Cerebral cortex (tissue), 2 donors: Measurements from ENCODE around the gene FAF2.

GRCh38 chr5:173642012-173642827, 25.8 kb upstream of the BOD1 start:
- PRO-cap, 2 experiments, result no peak in any of the 2 experiments

GRCh38 chr5:173744991-173745939, 128.8 kb upstream of the BOD1 start:
- PRO-cap, 2 experiments, result no peak in any of the 2 experiments

GRCh38 chr5:173823895-173824627, 64.1 kb upstream of the CPEB4 start:
- PRO-cap, 2 experiments, result no peak in any of the 2 experiments

GRCh38 chr5:173855440-173856110, 32.6 kb upstream of the CPEB4 start:
- PRO-cap, 2 experiments, result no peak in any of the 2 experiments

DNA sequence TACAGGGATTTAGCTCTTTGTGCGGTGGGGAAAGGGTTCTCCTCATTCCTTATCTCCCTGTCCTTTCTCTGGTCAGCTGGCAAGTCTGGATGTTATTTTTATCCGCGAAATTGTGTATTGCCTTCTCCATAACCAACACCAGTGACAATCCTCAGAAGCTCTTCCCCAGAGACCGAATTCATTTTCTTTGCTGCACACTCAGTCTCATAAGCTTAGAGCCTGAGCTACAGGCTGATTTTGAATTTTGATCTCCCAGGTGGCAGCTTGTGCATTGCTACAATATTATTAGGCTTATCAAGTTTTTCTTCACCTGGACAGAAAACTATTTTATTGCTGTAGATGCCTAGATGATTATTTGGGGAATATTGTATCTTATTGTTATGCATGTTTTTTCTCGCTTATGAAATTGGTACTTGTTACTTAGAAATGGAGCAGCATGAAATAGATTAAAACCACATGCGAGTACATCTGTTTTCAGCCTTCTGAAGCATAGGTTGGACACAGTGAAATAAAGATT, 27.3 kb downstream of the CPEB4 start:
- PRO-cap, 2 experiments, result no peak in any of the 2 experiments

- PRO-cap, 2 experiments, result peak in 1 of 2 experiments; most common plus-strand start chr5:173918627 (in 1); most common minus-strand start chr5:173918602 (in 1)
These were observed 30.4 kb downstream of the CPEB4 start for GRCh38 chr5:173918341-173919155.

DNA sequence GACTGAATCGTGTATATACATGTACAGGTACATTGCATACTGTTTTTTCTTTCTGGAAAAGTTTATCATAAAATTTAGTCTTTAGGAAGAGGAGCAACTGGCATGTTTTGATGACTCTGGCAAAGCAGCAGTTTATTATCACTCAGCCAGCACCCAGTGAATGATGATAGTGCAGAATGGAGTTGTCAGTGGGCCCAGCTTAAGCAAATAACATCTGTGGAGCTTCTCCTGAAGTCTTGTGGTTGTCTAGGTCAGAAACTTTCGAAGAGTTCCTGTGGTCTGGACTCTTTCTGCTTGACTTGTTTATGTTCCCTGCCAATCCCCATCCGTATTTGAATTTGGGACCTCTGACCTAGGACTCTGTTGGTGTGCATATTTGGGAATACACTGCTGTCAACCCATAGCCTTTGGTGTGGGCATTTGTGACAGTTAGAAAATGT, 38.1 kb upstream of the C5orf47 start:
- PRO-cap, 2 experiments, result no peak in any of the 2 experiments

DNA sequence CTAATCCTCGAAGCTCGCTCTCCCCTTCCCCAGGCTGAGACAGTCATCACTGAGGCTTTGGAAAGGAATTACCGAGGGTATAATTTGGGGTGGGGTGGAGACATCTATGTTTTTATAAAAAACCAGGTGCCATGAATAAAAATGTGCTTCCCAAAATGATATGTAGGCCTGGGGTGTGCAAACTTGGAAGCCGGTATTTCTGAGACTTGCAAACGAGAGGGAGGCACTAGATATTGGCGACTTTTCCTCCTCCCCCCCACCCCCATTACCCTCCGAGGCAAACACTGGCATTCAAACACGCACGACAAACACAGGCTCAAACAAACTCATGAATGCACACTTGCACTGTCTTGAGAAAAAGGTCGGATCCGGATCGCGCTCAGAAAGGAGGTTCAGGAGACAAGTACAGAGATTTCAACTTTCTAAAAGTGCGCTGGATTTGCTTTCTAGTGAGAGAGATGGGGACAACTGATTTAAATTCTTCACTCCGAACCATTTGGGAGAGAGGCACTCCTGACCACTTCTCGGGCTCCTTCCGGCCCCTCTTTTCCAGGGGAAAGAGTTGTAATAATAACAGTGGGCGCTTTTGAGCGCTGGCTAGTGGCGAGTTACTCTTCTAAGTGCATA, 833 bp upstream of the MSX2 start:
- PRO-cap, 2 experiments, result no peak in any of the 2 experiments

DNA sequence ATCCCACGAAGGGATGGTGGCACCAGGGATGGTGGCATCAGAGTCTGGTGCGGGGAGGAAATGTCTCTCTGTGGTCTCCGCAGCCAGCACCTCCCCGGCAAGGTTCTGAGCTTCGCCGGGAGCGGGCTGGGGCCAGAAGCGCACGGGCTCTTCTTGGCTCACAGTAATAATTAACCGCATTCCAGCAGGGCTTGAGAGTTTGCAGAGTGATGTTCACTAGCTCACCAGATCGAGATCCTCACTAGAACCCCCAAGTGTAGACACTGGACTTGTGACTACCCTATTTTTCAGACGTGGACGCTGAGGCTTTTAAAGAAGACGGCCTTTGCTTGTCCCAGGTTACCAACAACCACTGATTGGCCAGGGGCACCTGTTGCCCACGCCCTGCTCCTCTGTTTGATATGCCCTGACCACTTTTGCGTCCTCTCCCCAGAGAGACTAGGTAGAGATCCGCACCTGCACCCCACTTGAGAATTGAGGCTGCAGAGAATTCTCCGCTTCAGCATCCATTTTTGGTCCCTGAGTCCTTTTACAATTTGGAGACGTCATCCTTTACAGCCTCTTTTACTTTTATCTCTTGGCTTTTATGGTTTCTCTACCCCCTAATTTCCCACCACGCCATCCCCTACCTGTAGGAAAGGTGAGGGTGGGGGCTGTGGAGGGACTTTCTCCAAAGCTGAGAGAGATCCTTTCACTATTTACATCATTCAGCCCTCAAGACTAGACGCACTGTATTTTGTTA, 1.4 kb downstream of the MSX2 start:
- PRO-cap, 2 experiments, result no peak in any of the 2 experiments

GRCh38 chr5:175548765-175549231, 70.4 kb downstream of the SFXN1 start:
- PRO-cap, 2 experiments, result peak in 1 of 2 experiments; most common plus-strand start chr5:175548888 (in 1); most common minus-strand start chr5:175548826 (in 1)

DNA sequence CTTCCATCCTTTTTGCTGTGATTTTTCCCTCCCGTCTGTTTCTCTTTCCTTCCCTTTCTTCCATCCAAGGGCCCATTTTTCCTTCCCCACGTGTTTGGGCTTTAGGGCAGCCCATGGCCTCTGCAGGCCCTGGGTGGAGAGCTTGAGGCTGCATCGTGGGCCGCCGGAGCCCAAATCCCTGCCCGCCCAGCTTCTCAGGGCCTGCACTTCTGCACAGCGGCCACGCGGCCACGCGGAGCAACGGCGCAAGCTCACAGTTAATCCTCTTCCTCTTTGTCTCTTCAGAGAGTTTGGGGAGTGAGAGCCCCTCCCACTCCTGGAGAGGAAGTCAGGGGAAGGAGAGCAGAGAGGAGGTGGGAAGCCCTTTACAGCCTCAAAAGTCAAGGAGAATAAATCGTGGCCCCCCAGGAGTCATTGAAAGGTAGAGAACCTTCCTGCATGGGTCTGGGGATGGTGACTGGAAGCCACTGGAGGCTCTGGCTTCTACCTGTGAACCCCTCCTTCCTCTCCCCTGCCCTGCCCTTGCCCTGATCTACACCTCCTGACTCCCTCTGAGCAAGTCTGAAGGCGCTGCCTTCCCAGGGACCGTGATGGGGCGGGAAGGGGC, 33.2 kb downstream of the HRH2 start:
- PRO-cap, 2 experiments, result peak in 1 of 2 experiments; most common plus-strand start position 323 of the sequence (in 1); most common minus-strand start position 211 of the sequence (in 1)

DNA sequence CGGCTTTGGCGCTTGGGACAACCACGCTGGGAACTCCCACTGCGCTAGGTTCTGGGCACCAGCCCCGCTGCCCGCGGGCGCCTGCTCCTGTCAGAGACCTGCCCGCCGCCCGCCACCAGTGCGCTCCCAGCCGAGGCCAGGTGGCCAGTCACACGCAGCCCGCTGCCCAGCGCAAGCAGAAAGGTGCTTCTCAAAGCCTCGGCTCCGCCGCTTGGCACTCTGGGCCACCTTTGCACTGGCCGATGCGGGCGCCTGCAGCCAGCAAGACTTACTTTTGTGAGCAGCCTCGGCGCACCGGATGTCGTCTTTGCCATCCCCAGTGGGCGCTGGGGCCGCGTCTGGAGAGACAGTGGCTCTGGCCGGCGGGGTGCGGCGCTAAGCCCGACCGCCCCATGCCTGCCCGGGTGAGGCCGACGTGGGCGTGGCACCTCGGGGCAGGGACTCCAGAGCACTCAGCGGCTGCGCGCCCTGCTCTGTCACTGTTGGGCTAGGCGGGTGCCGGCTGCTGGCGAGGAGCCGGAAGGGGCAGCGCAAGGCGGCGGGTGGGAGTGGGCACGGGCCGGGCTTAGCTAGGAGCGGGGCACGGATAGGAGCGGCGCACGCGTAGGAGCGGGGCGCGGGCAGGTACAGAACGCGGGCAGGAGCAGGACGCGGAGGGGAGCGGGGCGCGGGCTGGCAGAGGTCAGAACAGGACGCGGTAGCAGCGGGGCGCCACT, 39.1 kb upstream of the SIMC1 start:
- PRO-cap, 2 experiments, result no peak in any of the 2 experiments

DNA sequence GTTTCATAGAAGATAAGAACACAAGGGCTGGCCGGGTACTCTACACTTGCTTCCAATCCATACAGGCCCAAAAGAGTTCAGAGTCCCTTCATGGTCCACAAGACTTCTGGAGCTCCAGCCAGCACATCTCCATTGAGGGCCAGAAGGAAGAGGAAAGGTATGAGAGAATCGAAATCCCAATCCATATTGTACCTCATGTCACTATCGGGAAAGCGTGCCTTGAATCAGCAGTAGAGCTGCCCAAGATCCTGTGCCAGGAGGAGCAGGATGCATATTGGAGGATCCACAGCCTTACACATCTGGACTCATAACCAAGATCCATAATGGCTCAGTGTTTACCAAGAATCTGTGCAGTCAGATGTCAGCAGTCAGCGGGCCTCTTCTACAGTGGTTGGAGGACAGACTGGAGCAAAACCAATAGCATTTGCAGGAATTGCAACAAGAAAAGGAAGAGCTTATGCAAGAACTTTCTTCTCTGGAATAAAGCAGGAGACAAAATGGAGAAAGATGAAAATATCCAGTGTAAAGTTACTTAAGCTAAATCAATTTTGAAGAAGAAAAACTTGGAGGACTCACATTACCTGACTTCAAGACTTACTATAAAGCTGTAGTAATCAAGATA, 52.9 kb downstream of the KIAA1191 start:
- PRO-cap, 2 experiments, result no peak in any of the 2 experiments

DNA sequence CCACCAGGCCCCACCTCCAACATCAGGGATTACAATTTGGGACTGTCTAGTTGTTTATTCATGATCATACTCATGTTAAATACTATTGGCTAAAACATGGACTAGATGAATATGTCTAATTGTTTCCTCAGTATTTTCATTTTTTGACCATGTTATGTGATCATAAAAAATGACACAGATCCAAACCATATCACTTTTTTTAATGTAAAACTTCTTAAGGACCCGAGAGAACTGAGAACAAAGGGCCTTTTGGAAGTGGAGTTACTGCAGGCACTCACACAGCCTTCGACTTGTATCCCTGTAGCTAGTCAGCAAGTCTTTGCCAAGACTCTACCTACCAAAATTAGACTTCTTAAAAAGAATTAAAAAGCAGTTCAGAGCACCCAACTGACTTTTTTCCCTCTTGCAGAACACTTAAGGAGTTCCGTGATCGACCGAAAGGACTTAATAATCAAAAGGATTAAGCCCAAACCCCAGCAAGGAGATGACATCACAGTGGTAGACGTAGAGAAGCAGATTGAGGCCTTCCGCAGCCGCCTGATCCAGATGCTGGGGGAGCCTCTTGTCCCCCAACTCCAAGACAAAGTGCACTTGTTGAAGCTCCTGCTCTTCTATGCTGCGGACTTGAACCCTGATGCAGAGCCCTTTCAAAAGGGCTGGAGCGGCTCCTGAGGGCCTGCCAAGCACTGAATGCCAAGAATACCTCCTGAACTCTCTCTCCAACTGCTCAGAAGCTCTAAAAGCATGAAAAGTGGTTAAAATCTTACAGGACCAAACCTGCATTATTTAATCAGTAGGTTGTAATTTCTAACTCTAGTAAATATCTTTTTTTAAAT, 16.6 kb downstream of the KIAA1191 start:
- PRO-cap, 2 experiments, result no peak in any of the 2 experiments

DNA sequence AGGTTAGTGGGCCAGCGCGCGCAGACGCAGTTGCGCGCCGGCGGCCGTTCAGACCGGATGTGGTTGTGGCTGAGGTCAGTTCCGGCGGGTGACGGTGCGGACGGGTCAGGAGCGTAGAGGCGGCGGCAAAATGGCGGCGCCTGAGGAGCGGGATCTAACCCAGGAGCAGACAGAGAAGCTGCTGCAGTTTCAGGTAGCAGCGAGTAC, at the start of gene FAF2:
Gene FAF2 (plus strand): TSS at position 108 of the 207 bp plus-strand sequence.
- PRO-cap, 2 experiments, result peak in 2 of 2 experiments; most common plus-strand start position 78 of the sequence (in 2)

GRCh38 chr5:176523753-176523952, 13.5 kb downstream of the RNF44 start:
- PRO-cap, 2 experiments, result no peak in any of the 2 experiments

GRCh38 chr5:176526810-176527855, 10.1 kb downstream of the RNF44 start:
- PRO-cap, 2 experiments, result no peak in any of the 2 experiments

DNA sequence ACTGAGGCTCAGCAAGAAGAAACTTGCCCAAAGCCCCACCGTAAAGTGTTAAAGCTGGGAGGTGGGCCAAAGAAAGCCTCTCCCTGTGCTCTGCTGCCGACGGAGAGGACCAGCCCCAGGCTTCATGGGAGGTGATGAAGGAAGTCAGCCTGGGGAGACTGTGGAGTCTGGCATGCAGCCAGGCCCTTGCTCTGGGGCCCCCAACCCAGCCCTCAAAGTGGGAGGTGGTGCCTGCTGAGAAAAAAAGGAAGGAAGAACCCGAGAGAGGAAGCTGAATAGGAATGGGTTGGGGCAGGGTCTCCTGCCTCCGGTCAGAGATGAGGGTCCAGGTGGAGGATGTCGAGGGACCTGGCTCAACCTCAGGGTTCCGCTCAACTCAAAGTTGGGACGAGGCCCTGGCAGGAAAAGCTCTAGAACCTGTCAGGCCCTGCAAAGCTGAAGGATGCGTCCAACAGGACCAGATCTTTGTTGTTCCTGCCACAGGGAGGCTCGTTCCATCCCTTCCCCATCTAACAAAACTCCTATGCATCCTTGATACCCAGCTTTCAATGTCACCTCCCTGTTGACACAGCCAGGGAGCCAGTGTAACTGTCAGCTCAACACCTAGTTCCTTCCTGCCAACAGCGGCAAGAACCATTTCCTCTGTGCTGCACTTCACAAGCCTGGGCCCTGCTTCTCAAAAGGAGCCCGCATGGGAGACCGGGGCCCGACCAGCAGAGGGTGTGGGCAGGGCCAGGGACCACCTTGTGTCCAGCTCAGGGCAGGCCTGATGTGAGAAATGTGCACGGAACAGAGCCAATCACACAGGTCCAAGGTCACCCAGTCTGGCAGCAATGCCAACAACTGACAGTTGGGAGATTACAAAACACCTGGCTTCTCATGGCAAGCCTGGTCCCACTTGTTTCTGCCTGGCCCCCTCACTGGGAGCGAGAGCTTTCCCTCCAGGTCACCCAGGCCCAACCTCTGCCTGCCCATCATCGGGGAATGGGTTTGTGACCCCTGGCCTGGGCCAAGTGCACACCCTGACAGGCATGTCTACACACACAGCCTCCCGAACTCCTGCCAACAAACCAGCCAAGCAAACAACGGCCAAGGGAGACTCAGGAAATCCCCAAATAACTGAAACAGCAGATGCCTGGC, 3.4 kb downstream of the RNF44 start:
- PRO-cap, 2 experiments, result no peak in any of the 2 experiments

DNA sequence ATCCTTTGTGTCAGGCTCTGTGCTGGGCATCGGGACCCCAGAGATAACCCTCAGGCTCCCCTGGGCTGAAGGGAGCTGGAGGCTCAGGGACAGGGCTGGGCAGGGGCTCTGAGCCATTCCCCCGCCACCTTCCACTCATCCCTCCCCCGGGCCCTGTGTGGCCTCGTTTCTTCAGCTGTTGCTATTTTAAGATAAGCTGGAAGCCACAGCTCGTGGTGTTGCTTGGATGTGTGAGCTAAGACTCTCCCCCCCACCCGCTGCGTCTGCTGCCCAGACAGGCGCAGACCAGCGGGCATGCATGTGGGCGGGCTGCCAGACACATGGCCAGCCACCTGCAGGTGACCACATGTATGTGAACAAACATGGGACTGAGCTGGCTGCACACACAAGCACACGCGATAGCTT, 8.7 kb downstream of the SNCB start:
- PRO-cap, 2 experiments, result no peak in any of the 2 experiments

DNA sequence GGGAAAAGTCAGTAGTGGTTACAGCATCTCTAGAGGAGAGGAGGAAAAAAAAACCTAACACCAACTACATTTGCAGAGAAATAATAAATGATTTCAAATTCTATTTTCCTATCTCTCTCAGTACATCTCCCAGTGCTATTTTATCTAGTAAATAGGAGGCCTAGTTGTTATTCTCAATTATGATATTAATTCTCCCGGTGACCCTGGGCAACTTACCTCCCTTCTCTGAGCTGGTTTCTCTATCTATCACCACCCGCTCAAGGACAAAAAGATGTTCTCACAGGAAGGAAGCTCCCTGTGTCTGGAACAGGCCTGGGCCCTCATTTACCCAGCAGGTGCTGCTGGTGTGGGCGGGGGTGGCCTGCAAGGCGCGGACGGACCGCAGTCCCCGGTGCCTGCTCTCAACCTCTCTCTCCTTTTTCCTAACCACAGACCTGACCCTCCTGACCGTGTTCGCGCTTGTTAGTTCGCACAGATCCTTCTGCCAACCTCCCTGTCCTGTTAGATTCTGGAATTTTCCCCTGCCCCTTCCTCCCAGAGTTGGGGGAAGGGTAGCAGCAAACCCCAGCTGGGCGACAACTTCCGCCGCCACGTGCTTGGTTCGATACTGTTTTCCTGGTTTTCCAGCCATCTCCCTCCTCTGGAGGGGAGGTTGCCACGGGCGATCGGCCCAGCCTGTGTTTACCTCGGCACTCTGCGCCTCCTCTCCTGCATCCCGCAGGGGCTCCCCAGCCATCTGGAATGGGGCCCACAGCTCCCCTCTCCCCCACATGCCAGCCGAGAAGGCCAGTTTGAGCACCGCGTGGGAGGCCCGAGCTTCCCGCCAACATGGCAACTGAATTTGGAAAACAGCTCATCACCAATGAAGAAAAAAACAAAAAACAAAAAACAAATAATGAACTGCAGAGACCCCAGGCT, 70.9 kb upstream of the UNC5A start:
- PRO-cap, 2 experiments, result no peak in any of the 2 experiments